Measurements from ENCODE around the gene LRP6.

DNA sequence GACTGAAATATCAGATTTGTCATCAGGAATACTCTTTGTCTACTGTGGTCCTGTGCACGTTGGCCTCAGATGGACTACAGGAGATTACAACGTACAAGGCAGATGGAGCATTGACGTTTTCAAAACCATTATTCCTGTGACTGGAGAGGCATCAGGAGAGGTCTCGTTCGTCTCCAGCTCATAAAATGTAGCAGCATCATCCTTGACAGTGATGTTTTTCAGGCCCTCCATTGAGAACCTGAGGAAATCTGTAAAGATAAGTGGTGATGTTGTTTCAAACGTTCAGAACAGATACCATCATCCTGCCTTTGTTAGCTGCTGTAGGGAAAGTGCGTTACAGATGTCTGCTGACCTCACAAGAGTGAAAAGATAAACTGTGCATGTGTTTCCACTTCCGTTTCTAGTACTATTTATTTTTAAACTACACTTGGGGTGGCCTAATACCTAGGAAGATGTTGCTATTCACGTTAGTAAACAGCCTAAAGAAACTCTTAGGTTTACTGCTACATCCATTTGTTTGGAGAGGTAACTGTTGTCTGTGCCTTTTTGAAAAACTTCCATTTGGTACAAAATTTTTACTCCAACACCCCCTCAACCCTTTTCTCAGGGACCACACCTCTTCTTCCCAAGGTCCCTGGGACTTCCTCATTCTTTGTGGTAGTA is 28.4 kb downstream of the BCL2L14 start:
- PRO-cap: no peak

DNA sequence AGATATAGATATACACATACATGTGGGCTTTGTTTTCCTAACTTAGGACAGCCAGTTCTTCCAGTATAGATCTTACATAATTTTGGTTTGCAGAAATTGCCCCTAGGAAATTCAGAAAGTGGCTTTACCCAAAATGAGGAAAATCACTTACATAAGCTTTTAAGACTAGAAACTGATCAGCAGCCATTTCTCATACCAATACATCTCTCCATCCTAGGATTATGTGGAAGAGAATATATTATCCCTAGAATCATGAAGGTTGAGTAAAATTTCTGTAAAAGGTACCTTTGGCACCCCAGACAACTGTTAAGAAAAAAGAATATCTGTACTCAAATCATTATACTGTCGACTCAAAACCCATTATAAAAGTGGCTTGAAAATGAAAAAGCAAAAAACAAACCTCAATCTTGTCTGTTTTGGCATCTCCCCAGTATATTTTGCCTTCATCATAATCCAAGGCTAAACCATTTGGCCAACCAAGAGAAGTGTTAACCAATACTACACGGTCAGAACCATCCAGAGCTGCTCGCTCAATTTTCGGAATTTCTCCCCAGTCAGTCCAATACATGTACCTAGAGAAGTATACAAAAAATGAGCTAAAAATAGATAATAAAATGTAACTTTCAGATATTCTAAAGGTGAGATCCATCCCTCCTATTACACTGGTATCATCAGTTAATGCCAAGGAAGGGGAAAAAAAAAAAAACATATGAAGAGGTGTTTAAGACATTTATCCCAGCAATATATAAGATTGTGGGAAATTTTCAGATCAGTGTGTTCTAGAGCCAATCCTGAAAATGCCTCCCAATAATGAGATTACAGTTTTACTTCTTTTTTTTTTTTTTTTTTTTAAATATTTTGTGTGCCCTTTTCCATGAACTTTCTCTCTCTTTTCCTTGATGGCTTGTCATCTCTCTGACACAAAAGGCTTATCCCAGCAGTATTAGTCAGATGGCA is 87.2 kb downstream of the LRP6 start:
- PRO-cap: no peak

DNA sequence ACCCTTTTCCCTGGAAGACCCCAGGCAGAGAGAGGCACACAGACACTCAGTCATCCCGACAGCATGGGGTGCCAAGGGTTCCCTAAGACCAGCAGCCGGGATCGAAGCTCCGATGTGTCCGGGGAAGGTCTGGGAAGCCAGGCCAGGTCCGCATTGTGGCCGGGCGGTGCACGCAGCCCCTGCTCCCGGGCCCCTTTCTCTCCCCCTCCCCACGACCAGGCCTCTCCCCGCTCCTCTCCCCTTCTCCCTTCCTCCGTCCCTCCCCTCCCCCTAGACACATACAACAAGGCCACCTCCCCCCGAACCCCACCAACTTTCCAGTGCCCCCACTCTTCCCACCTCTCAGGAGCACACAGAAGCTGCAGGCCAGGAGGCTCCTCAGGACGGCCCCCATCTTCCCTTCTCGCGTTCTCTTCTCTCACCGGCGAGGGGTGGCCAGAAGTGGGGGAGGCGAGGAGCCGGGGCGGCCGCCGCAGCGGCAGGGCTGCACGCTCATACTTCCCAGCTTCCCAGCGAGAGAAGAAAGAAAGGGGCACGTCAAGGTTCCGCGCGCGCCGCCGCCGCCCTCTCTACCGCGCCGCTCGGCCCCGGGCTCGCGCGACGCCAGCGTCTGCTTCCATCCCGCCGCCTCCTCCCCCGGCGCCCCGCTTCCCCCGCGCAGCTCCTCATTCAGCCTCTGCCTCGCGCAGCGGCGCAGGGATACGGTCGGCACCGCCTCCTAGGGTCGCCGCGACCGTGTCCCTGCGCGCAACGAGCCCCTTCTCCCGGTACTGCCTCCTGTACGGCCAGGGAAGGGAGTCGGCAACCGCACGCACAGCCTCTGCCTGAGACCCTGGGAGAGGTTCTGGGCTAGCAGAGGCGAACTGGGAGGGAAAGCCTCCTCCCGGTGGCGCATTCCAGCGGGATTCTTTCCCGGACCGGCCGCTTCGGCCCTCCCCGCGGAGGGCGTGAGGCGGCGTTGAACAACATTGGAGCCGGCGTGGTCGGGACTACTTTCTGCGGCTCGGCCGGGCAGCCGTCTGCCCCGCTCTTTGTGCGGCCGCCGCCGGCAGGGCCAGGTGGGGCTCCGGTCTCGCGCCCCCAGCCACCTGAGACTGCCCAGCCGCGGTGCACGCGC is at the start of gene LRP6:
Gene LRP6, minus strand, starts transcription at position 703 of the 1,117 bp plus-strand sequence.
- PRO-cap: bidirectional peak, plus-strand start at position 453 of the sequence, minus-strand start at position 413 of the sequence; bidirectional peak, plus-strand start at position 992 of the sequence, minus-strand start at position 643 of the sequence

- PRO-cap: no peak
These were observed 23.1 kb downstream of the BORCS5 start for GRCh38 chr12:12379760-12380544.

GRCh38 chr12:12469093-12469878 is 93.4 kb downstream of the DUSP16 start:
- PRO-cap: no peak

DNA sequence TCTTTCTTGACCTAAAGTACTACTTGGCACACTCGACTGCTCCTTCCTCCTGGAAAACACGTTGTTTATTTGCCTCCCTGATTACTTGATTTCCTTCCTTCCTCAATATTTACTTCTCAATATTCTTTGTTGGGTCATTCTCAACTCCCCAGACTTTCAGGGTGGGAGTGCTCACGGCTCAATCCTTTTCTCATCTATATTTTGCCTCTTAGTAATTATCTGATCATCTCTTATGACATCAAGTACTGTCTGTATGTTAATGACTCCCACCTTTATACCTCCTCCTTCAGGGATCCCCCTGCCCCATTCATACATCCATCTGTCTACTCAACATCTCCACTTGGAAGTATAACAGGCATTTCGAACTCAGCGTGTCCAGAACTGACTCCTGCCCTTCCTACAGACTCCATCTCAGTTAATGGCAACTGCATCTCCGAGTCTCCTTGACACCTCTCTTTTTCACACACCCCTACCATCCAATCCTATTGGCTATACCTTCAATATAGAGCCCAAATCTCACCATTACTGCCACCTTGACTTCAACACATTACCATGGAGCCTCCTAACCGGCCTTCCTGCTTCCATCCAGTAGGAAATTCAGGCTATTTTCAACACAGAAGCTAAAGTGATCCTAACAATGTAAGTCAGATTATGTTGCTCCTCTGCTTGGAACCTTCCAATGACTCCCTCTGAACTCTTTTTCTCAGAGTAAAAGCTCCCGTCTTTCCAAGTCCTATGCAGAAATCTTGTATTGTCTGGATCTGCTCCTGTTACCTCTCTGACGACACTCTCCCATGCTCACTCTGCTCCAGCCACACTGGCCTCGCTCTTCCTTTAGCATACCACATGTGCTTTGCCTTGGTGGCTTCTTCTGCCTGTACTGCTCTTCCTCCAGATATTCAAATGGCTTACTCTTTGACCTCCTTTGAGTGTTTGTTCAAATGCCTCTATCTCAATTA is 69.6 kb downstream of the DUSP16 start:
- PRO-cap: no peak

- PRO-cap: no peak
These were observed 41.6 kb downstream of the DUSP16 start for GRCh38 chr12:12520883-12521662.

DNA sequence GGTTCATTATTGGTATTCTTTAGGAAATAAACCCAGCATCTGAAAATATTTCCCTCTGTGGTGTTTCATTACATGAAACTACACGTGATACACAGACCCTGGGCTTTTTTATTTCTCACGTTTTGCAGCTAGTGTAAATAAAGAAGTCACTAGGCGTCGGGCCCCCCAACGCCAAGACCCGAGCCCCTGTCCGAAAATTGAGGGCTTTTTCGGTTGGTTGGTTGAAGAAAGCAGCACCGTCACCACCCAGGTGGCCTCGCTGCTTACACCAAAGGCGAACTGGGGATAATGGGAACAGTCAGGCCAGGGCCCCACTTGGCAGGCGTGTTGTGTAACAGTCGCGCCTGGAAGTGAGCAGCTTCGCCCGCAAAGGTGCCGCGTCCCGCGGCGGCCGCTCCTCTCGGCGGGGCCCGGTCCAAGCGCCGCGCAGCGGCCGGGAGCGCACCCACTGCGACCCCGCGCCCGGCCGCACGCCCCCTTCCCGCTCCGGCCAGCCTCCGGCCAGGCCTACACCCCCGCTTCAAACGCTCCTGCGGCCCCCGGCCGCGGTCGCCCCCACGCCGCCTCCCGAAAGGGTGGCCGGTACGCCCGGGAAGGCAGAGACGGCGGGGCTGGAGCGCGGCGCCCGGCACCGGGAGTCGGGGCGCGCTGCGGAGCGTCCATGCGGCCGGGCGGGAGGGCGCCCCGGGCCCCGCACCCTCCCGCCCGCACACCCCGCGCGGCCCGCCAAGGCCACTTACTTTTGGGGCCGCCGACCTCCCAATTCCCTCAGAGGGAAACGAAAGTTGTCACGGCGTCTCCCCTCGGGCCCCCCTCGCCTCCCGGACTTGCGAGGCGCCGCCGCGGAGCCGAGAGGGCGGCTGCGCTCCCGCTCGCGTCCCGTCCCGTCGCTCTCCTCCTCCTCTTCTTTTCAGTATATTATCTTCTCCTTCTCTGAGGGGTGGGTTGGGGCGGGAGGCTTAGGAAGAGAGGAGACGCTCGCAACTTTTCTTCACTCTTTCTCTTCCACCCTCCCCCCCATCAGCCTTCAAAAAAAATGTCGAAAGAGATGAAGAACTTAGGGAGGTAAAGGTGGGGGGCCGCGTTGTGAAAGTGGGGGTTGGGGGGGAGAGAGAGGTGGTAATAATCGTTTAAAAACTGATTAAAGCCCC is 911 bp downstream of the DUSP16 start:
- PRO-cap: bidirectional peak, plus-strand start at position 599 of the sequence, minus-strand start at position 505 of the sequence; bidirectional peak, plus-strand start at position 832 of the sequence, minus-strand start at position 1,022 of the sequence

GRCh38 chr12:12563912-12564336 is 1.3 kb upstream of the DUSP16 start:
- PRO-cap: no peak

GRCh38 chr12:12612493-12612871 is 806 bp downstream of the CREBL2 start:
- PRO-cap: bidirectional peak, plus-strand start at chr12:12612639, minus-strand start at chr12:12612583

DNA sequence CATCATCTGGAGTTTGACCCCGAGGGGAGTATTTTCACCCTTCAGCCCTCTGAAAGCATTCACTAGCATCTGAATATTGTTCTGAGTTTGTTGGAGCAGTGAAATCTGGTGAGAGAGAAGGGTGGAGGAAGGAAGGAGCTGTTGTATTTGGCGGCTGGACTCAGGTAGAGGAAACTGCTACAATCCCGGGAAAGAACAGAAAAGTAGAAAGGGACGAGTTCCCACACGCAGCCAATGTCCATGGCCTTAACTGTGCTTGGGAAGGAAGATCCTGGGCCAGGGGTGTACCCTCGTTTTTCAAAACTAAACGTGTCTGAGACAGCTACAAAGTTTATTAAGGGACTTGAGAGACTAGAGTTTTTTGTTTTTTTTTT is 931 bp upstream of the CDKN1B start:
- PRO-cap: bidirectional peak, plus-strand start at position 111 of the sequence, minus-strand start outside the sequence

DNA sequence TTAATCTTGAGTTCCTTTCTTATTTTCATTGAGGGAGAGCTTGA is 722 bp upstream of the CDKN1B start:
- PRO-cap: no peak

GRCh38 chr12:12776177-12776757 is 9.2 kb upstream of the APOLD1 start:
- PRO-cap: no peak

DNA sequence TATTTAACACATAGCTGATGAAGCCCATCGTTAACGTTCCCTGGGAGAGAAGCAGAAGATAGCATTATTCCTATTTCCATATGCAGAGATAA is 993 bp downstream of the APOLD1 start:
- PRO-cap: unidirectional peak, plus-strand start at position 33 of the sequence

DNA sequence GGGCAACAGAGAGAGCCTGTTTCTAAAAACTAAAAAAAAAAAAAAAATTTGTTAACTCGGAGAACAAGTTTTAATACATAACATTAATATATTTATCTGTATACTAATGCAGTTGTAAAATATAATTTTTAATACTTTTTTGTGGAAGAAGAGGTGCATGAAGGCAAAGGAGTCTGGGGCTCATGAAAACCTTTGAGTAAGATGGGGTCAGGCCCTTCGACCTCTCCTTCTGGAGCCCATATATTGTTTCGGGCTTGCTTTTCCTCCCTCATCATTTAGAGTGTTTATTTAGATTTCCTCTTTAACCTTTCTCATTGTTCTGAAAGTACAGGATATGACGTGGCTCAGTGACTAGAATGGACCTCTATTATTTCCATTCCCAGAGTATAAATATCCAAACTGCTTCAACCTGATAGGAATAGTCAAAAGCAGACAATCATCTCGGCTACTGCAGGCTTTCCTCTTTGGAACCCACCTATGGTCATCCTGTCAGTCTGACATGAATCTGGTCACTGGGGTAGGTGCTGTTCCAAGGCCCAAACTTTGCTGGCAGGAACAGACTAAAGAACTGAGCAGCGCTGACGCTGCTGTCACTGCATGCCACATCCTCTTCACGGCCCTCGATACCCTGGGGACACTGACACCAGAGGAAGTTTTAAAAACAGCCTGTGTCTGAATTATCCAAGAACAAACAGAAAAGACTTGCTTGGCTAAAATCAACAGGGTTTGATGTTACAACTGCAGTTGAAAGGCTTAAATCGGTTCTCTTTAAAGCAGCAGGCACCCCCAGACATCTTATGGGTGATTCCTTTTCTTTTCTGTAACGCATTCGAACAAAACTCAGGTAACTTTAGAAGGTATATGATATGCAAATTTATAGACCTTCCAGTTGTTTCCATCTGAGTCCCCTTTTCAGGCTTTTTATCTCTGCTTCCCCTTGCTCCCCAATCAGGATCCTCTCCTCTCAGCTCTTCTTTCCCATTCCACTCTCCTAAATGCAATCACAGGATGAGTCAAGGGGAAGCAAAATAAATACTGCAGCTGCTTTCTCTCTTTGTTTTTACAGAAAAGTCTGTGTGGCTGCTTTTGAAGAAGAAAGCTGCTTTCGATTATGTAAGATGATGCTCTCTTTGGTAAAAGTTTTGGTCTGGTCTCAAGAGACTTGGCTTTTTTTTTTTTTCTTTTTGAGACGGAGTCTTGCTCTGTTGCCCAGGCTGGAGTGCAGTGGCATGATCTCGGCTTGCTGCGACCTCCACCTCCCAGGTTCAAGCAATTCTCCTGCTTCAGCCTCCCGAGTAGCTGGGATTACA is 4.9 kb upstream of the DDX47 start:
- PRO-cap: bidirectional peak, plus-strand start at position 415 of the sequence, minus-strand start at position 236 of the sequence; bidirectional peak, plus-strand start at position 694 of the sequence, minus-strand start at position 615 of the sequence

GRCh38 chr12:12877729-12878190 is 13.6 kb upstream of the GPRC5A start:
- PRO-cap: no peak

DNA sequence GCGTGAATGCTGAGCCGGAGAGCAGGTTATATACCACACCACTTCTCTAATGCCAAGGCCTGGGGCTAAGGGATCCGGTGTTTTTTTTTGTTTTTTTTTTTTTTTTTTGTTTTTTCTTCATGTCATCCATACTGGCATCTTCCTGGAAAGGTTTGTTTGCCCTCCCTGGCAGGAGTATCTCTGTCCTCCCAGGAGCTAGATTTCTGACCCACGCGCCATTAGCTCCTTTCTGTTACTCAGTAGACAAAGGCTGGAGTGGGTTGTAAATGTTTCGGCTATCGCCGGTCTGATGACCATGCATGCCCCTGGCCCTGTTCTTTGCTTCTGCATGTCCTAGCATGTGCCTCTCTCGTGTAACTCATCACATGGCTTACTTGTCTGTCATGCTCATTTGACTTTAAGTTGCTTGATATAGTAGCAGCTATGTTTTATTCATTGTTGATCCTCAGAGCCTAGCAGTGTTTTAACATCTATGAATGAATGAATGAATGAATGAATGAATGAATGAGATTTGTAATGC is 3.7 kb downstream of the GSG1 start:
- PRO-cap: no peak

DNA sequence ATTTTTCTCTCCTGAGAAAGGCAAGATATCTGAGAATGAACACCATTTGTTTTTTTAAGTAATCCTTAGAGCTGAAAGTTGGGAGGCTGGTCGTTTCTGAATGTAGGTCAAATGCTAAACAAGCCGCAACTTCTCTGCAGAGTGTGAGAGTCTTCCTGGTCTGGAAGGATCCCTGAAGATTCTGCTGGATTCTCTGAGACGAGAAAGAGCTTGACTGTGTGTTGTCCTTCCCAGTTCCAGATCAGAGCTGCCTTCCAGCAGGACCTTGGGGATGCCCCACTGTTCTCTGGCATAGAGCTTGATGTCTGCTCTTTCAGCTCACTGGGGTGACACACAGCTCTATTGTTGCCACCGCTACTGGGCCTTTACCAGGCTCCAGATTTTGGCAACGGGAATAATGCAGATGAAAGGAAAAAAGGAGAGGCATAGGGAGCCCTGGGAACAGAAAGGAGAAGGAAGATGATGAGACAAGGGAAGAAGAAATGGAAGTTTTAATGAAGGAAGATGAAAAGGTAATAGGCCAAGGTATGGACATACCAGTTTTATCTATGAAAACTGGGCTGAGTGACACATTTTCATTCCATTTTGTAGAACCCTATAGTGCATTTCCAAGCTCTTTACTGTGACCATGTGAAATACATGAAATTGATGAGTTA is 608 bp downstream of the GSG1 start:
- PRO-cap: unidirectional peak, minus-strand start at position 249 of the sequence

GRCh38 chr12:13147870-13148423 is 44.5 kb upstream of the GSG1 start:
- PRO-cap: unidirectional peak, minus-strand start at chr12:13148114

DNA sequence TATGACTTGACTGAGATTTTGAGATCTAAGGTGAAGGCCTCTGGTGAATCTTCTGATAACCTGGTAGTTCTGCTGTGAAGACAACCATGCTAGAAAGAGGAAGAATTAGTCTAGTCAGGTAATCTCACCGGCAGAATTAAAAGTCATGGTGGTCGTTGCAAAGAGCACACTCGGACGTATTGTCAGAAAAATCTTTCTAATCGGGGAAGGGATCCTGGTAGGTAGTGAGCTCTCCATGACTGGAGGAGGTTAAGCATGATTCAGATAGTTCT is 8.3 kb downstream of the EMP1 start:
- PRO-cap: no peak